Neural progenitor cell (in vitro differentiated cells): Measurements from ENCODE around the genes KLB, RPL9, LIAS and UGDH.

DNA sequence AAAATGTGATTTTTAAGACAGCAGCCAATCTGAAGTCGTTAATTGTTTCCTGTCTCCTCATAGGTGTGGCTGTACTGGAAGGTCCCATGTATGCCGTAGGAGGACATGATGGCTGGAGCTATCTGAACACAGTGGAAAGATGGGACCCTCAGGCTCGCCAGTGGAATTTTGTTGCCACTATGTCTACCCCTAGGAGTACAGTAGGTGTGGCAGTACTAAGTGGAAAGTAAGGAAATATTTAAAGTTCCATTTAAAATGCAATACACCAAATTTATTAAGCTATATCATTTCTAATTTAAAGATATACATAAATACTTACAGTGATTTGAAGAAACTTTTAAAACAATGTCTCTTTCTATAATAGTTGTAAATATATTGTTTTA, 45.5 kb downstream of the KLHL5 start:
- RAMPAGE, long total RNA, result no peak

- RAMPAGE, long total RNA, result no peak
Measured at GRCh38 chr4:39115037-39115548, 53.1 kb downstream of the KLHL5 start.

GRCh38 chr4:39406588-39407647, at the start of gene KLB:
Gene KLB (plus strand): TSS chr4:39406930.
- RAMPAGE, long total RNA, result no peak

- RAMPAGE, long total RNA, result start-site peak on the minus strand at chr4:39458898-39458917, 1,260 and 2,358 reads in 2 replicates
Measured at GRCh38 chr4:39457874-39458998, at the start of gene RPL9. Gene RPL9 (minus strand): TSS chr4:39458922.

- RAMPAGE, long total RNA, result start-site peak on the plus strand at chr4:39459053-39459109, 20 and 25 reads in 2 replicates
Measured at GRCh38 chr4:39458999-39459146, at the start of gene LIAS. Gene LIAS (plus strand): TSS chr4:39459056.

- RAMPAGE, long total RNA, result no peak
Measured at GRCh38 chr4:39467528-39467883, 8.7 kb downstream of the LIAS start.

- RAMPAGE, long total RNA, result no peak
Measured at GRCh38 chr4:39521244-39521674, 6.0 kb downstream of the UGDH start.

DNA sequence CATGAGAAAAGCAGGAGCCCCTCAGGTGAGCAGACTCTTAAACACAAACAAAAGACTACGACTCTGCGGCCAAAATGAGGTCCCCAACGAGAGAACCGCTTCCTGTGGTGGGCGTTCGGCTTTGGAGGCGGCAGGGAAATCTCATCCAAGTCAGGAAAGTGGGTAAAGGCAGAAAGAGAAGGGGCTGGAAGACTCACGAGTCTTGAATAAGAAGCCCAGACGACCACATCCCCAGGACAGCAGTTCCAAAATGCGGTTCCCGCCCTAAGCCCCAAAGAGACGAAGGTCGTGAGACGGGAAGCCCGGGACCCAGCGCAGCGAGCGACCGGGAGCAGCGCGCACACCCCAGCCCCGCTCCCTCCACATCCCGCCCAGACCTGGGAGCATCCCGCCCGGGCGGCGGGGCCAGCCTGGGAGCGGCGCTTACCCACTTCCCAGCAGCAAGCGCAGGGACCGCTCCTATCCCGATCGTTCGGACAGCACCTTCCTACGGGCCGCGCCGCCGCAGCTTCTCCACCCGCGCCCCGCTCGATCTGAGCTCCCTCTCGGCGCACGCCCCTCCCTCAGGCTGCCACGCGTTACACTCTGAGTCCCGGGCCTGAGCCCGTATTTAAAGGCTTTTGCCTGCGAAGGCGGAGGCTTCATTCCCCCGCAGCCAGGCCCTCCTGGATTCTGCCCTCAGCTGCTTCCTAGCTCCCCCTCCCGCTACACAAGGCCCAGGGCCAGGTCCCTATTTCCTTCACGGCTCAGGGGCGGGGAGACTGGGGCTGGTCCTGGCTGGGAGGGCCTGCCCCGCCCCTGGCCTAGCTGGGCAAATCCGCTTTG, at the start of gene UGDH:
Gene UGDH (minus strand): TSS at position 584 of the 825 bp plus-strand sequence.
- RAMPAGE, long total RNA, result no peak

DNA sequence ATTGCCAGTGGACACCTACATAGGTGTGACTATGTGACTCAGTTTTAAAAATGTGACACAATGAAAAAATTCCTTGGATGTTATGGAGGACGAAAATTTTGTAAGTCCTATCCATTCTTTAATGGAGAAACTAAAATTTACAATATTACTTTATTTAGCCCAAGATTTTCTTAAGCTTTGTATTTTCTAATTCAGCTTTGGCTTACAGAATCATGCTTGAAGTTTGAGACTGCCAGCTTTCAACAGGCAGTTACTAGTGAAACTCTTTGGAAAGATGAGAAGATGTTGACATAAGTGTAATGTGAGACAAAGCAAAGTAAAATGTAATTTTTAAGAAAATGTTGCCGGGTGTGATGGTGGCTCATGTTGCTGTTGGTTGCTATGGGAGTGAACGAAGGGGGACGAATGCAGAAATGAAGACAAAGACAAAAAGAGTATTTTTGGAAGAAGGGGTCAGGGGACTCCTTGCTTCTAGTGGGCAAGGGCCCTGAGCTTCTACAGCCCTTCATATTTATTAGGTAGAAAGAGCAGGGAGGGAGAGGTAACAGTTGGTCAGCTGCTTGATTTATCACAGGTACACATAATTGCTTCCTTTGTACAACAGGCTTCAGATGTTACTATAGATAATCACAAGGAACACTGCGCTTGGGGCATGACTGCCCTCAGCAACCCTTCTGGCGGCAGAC, 11.8 kb upstream of the UGDH start:
- RAMPAGE, long total RNA, result no peak

- RAMPAGE, long total RNA, result no peak
Measured at GRCh38 chr4:39634950-39635540, 3.6 kb downstream of the SMIM14 start.

GRCh38 chr4:39637336-39637880, 1.3 kb downstream of the SMIM14 start:
- RAMPAGE, long total RNA, result no peak

DNA sequence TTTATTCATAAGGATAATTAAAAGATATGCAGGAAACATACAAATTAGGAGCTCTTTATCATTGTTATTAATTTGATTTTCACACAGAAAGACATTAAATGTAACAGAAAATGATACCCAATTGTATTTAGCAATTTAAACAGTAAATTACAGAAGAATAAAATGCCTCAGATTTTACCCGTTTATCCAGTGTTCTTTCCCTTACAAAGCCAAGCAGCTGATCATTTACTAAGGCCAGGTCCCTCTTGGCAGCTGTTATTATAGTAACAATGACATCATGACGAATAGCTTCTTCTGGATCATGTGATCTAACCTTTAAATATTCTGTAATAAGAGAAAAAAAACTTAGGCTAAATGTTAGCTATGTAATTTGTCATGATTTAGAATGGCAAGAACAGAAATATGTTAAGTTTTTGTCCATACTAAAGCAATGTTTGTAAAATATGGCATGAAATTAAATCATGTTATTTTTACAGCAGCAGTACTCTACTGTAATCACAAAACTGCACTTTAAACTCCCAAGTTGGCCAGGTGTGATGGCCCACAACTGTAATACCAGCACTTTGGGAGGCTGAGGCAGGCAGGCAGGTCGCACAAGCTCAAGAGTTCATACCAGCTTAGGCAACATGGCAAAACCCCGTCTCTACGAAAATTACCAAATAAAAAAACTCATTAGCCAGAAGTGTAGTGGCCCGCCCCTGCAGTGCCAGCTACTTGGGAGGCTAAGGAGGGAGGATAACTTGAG, 69.3 kb downstream of the PDS5A start:
- RAMPAGE, long total RNA, result no peak

- RAMPAGE, long total RNA, result no peak
Measured at GRCh38 chr4:40121385-40121864, 64.8 kb downstream of the N4BP2 start.

DNA sequence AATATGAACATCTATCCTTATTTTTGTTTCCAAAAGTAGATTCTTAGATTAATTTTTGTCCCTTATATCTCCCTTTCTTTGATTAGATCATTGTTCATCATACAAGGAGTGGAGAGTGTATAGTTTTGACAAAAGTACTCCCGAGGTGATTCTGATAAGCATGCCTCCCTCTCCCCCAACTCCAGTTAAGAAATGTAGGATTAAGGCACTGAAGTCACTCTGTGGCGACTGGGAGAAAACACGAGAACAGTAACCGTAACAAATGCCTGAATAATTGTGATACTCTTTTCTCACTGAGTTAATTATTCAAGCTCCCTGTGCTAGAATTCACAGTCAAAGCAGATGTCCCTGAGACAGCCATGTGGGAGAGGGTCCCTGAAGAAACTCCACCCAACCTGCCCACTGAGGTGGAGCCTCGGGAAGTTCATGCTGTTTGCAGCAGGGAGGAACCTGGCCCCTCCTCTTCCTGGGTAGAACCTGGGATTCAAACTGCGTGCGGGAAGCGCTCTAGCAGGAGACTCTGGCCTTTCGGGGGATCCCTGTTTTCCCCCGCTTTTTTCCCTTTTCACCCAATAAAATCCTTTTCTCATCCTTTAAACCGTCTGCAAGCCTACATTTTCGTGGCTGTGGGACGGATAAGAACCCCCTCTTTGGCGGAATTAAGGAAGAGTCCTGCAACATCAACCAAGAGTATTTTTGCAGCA, 20.3 kb upstream of the RHOH start:
- RAMPAGE, long total RNA, result no peak

GRCh38 chr4:40190078-40190528, 6.7 kb upstream of the RHOH start:
- RAMPAGE, long total RNA, result no peak

- RAMPAGE, long total RNA, result no peak
Measured at GRCh38 chr4:40264997-40265759, 68.3 kb downstream of the RHOH start.

DNA sequence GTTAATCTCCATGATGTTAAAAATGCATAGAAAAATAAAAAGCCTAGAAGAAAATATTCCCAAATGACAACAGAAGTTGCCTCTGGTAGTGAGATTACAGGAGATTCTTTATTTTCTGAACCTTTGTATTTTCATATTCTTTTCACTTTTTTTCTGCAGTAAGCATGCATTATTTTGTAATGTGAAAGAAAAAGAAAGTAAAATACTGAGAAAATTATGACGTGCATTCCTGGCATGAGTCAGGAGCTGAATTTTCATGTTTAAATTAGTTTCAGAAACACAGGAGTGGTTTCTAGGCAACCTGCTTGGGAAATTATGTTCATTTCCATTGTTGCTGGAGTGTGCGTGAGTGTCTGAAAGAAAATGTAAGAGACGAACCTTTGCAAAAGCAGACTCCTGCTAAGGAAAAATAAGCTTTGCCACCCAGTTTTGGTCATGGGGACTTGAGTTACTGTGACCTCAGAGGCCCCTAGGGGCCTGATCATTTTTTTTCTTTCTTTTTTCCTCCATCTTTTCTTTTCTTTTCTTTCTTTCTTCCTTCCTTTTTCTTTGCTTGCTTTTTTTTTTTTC, 18.9 kb upstream of the CHRNA9 start:
- RAMPAGE, long total RNA, result no peak

DNA sequence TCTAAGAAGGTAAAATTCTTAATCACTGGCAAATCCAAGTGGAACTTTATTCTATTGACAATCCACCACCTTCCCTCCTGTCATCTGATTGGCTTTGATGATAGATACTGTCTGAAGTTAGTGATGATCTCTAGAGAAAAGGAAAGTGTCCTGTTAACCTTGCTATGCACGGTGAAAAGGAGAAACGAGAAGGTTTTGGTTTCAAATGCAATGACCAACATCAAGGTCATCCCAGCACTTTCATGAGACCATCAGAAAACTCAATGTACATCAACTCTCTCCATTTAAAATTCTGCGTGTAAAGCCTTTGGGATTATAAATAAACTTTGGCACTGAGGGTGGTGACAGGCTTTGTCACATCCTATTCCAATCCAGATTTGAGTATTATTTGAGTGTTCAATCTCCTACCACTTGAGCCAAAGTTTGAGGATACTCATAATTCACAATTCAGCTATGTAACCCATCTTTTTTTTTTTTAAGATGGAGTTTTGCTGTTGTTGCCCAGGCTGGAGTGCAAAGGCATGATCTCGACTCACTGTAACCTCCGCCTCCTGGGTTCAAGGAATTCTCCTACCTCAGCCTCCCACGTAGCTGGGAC, 87.3 kb downstream of the CHRNA9 start:
- RAMPAGE, long total RNA, result no peak

DNA sequence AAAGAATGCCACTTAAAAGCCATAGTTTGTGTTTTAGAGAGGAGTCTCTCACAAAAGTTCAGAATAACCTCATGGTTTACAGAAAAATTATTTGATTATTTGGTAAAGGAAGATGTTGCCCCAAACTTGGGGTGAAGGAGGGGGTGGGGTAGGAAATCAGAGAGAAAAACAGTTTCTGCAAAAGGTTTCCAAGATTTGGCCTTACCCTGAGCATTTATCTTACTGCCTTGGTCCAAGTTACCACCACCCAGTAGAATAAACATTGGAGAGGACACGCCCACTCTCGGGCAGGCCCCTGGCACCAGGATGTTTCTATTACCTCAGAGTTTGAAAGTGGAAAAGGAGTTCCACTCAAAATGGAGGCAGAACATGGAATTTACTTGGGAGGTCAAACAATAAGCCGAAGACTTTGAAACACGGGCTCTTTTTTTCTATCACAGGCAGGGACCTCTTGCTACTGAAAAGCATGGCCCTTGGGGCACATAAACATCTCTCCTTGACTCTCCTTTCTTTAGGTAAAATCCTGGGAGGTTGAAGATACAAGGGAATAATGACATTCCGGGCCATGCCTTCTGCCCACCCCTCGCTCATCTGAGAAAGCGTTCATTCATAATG, 113.8 kb downstream of the CHRNA9 start:
- RAMPAGE, long total RNA, result no peak

DNA sequence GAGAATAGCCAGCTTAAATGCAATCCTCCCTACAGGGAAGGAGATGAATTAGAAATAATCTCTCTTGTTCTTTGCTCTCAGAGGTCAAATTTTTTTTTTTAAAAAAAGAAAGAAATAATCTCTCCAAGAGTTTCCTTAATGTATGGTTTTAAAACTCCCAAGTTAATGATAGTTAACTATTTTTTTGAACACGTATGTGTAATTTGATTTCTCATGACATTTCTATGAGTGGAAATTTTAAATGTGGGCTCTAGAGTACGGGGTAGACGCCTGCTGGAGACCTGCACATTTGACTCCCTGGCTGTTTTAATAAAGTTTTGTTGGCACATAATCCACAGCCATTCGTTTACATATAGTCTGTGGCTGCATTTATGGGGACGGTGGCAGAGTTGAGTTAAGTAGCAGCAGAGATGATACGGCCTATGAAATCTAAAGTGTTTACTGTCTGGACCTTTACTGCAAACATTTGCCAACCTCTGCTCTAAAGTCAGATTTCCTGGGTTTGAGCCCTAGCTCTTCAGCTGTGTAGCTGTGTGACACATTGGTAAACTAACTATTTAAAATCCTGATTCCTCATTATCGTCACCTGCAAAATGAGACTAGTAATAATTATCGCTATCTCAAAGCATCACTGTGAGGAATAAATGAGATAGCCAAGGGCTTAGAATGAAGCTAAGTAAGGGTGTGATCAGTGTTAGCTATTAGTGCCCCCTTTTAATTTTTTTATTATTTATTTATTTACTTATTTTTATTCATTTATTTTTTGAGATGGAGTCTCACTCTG, 118.8 kb downstream of the CHRNA9 start:
- RAMPAGE, long total RNA, result no peak